ENCODE data around the gene FBXO36.

DNA sequence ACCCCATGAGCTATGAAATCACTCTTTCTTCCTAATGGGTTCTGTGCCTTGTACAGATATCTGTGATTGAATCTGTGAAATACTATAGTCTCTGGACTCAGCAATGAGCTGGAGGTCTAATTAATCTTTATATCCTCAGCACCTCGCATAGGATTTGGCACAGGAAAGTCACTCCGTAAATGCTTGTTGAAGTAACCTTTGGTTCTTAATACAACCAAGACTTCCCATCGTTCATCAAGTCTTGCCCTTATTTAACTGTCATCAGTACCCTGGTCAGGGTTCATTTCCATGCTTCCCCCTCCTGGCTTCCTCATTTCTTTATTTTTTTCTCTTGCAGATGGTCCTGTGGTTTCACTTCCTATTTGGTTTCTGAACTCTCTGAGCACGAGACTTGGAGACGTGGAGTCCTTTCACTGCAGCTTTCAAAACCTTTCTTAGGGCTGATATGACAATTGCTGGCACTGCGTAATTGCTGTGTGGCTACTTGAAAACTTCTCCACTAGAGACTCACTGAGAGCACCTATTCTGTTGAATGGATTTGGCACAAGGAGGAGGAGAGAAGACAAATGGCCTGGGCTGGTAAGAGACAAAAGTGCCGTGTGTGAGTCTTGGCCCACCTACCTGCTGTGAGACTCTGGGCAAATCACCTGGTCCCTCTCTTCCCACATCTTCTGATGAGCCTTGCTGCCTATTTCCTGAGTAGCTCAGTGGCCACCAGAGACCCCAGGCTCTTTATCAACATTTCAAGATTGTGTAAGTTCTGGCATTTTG lies 59.9 kb upstream of the PID1 start:
- RAMPAGE, long total RNA: no peak
- RRBS: no CpG with 5 or more reads among the region's 7 CpGs

GRCh38 chr2:229731917-229732259 lies 17.5 kb upstream of the DNER start:
- RAMPAGE, long total RNA: no peak
- RRBS: no CpG with 5 or more reads among the region's 4 CpGs

GRCh38 chr2:229796514-229796987 lies 82.2 kb upstream of the DNER start:
- RAMPAGE, long total RNA: no peak
- RRBS: no CpG with 5 or more reads among the region's 3 CpGs

GRCh38 chr2:229820703-229821276 lies 101.0 kb downstream of the TRIP12 start:
- RAMPAGE, long total RNA: no peak
- RRBS: no CpG with 5 or more reads among the region's 5 CpGs

DNA sequence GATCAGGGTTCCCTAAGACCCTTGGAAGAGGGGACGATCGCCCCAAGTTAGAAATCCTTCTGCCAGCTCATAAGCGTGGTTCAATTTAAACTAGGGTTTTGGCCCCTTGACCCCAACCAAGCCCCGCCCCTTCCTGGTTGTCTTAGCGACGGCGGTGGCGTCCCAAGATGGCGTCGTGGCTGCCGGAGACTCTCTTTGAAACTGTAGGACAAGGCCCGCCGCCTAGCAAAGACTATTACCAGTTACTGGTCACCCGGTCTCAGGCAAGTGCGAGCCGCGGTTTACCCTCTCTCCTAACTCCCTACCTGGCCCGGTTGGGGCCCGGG lies at the start of gene FBXO36:
FBXO36 (plus strand) TSS at position 157 of the 326 bp plus-strand sequence.
- RAMPAGE, long total RNA: start-site peak on the plus strand centred at position 155 of the sequence, 26 bp wide, 50 and 109 reads in 2 replicates
- RRBS: 2% methylated on average over 8 of the region's 19 CpGs

GRCh38 chr2:230227342-230227654 lies 1.8 kb downstream of the SP140 start:
- RAMPAGE, long total RNA: no peak
- RRBS: no CpG with 5 or more reads among the region's 3 CpGs

DNA sequence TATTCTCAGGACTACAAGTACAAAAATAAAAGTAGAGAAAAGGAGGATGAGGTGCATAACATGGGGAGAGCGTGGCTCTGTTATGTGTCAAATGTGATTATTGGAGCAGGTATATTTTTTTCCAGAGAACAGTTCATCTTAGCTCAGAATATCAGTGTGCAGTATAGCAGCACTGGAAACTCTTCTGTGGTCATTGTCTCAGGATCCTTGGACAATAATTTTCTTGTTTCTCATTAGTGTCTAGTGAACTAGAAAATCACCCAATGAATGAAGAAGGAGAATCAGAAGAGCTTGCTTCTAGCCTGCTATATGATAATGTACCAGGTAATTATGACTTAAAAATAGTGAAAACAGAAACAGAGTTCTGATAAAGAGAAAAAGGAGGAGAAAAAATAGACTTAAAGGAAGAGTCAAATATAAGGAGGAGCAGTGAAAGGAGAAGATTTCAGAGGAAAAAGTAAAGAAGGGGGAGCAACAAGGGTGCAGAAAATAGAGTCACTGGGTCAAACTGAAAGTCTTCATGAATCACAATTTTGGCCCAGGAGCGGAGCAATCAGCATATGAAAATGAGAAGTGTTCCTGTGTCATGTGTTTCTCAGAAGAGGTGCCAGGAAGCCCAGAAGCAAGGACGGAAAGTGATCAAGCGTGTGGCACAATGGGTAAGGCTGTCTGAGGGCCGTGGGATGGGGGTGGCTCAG lies 43.9 kb downstream of the SP140 start:
- RAMPAGE, long total RNA: no peak
- RRBS: no CpG with 5 or more reads among the region's 5 CpGs

- RAMPAGE, long total RNA: no peak
- RRBS: no CpG with 5 or more reads among the region's 1 CpG
These were observed 53.9 kb downstream of the SP100 start for GRCh38 chr2:230469972-230470285.

DNA sequence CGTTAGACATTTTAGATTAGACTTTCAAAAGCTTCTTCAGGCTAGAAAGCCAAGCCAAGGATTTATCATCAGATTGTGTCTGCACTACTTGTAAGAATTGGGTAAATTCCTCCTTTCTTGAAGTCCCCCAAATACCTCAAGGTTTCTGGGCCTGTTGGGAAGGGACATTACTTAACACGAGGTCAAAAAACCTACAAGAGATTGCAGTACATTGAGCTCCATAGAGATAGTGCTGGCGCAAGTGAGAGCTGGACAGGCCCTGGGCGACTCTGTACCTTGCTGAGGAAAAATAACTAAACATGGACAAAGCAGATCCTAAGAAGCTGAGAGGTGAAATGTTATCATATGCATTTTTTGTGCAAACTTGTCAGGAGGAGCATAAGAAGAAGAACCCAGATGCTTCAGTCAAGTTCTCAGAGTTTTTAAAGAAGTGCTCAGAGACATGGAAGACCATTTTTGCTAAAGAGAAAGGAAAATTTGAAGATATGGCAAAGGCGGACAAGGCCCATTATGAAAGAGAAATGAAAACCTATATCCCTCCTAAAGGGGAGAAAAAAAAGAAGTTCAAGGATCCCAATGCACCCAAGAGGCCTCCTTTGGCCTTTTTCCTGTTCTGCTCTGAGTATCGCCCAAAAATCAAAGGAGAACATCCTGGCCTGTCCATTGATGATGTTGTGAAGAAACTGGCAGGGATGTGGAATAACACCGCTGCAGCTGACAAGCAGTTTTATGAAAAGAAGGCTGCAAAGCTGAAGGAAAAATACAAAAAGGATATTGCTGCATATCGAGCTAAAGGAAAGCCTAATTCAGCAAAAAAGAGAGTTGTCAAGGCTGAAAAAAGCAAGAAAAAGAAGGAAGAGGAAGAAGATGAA lies 99.0 kb downstream of the SP100 start:
- RAMPAGE, long total RNA: no peak
- RRBS: no CpG with 5 or more reads among the region's 8 CpGs

- RAMPAGE, long total RNA: no peak
- RRBS: no CpG with 5 or more reads among the region's 8 CpGs
These were observed 101.4 kb upstream of the CAB39 start for GRCh38 chr2:230611184-230611655.

DNA sequence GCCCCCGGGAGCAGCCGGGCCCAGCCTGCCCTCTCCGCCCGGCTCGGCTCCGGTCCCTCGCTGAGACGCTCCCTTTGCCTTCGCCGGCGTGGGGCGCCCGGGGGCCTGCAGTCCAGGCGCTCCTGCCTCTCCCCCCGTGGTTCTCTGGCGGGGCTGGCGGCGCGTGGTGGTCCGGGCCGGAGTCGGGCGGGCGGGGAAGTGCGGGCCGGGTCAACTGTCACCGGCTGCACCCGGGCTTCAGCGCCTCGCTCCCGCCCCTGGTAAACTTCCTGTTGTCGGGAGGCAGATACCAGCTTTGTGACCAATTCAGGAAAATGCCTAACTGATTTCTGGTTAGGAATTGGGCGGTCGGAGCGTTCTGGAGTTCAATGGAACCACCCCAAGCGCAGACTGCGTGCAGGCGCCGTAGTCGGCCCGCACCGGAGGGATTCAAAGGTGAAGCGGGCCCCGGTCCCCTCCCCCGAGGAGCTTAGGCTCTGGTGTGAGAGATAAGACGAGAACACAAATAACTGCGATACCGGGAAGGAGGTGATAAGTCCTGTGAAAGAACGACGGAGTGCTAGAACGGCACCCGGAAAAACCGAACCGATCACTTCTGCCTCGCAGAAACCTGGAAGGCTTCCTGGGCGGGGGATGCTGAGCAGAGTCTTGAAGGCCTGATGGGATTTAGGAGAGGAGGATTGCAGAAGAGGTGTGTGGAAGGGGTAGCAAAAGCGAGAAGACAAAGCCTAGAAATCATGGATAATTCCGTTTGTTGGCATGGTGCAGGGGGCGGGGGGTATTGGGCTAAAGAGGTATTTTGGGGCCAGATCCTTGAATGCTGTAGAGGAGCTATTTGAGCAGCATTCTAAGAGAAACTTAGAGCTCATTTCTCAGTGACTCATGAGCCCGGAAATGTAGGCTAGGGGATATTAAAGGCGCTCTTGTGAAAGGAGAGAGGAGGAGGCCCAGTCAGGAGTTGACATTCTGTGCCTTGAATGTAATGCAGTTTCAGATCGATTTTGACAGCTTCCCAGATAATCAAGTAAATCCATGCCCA lies 1.0 kb downstream of the CAB39 start:
- RAMPAGE, long total RNA: no peak
- RRBS: under 1% methylated on average over 12 of the region's 62 CpGs

DNA sequence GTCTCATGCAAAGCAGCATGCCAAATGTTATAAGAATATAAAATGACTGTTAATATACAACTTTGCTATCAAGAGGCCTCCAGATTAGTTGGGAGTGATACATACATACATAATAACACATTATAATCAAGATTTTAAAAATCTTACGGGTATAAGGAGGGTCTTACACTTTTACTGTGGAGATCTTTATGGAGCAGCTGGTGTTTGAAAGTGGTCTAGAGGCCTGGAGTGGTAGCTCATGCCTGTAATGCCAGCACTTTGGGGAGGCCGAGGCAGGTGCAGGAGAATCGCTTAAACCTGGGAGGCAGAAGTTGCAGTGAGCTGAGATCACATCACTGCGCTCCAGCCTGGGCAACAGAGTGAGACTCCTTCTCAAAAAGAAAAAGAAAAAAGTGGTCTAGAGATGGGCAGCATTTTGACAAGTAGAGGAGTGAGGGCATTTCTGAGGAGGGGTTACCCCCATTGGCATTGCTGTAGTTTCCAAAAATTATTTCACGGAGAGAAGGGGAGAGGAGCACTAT lies 34.3 kb downstream of the CAB39 start:
- RAMPAGE, long total RNA: no peak
- RRBS: no CpG with 5 or more reads among the region's 5 CpGs

DNA sequence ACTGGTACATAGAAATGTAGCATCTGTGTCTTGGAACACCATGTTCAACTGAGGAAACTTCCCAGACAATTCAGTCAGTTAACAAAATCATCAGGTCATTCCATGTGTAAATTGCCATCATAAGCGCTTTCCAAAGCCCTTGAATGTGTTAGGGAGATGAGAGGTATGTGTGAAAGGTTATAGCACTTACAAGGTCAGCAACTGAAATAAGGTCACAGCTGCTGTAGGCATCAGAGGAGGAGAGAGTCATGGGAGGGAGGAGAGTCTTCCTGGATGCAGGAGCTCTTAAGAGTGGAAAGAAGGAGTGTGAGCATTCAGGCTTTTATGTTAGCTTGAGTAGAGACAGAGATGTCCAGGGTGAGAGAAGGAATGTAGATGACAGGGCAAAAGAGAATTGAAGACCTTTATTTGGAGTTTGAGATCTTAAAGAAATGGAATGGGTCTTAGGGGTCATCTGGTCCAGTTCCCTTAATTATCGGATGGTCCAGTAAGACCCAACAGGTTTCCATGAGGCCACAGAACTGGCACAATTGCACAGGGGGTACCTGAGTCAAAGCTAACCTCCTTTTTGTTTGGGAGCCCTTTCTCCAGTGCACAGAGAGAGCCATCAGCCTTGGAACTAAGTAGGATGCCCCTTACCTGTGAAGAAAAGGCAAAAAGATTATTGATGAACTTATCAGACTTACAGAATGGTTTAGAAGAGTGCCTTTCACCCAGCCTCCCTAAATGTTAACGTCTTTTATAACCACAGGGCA lies 67.1 kb downstream of the CAB39 start:
- RAMPAGE, long total RNA: no peak
- RRBS: no CpG with 5 or more reads among the region's 3 CpGs

- RAMPAGE, long total RNA: no peak
- RRBS: no CpG with 5 or more reads among the region's 1 CpG
These were observed 72.2 kb downstream of the CAB39 start for GRCh38 chr2:230784979-230785166.

GRCh38 chr2:230880041-230880361 lies 15.3 kb downstream of the ITM2C start:
- RAMPAGE, long total RNA: no peak
- RRBS: no CpG with 5 or more reads among the region's 9 CpGs

GRCh38 chr2:230886720-230887280 lies 22.1 kb downstream of the ITM2C start:
- RAMPAGE, long total RNA: no peak
- RRBS: no CpG with 5 or more reads among the region's 17 CpGs

- RAMPAGE, long total RNA: no peak
- RRBS: no CpG with 5 or more reads among the region's 8 CpGs
These were observed 31.8 kb upstream of the GPR55 start for GRCh38 chr2:230956756-230957260.

- RAMPAGE, long total RNA: no peak
- RRBS: no CpG with 5 or more reads among the region's 4 CpGs
These were observed 23.7 kb downstream of the ARMC9 start for GRCh38 chr2:231222190-231222495.

DNA sequence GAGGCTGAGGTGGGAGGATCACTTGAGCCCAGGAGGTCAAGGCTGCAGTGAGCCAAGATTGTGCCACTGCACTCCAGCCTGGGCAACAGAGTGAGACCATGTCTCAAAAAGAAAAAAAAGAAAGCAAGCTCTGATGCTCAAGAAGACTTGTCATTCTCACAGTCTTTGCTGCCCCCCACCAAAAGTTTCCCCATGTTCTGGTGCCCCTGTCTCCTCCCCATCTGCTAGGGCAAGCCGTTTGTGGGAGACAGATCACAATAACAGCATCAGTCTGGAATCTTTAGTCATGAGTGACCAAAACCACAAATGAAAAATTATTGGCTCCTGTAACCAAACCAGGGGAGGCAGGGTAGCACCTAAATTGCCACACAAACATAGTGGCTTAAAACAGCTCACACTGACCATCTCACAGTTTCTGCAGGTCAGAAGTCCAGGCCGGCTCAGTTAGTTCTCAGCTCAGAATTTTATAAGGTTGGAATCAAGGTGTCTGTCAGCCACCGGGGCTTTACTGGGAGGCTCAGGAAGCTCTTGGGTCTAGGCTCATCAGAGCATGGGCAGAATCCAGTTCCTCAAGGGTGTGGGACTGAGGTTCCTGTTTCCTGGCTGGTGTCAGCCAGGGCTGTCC lies 9.1 kb upstream of the B3GNT7 start:
- RAMPAGE, long total RNA: no peak
- RRBS: no CpG with 5 or more reads among the region's 3 CpGs

DNA sequence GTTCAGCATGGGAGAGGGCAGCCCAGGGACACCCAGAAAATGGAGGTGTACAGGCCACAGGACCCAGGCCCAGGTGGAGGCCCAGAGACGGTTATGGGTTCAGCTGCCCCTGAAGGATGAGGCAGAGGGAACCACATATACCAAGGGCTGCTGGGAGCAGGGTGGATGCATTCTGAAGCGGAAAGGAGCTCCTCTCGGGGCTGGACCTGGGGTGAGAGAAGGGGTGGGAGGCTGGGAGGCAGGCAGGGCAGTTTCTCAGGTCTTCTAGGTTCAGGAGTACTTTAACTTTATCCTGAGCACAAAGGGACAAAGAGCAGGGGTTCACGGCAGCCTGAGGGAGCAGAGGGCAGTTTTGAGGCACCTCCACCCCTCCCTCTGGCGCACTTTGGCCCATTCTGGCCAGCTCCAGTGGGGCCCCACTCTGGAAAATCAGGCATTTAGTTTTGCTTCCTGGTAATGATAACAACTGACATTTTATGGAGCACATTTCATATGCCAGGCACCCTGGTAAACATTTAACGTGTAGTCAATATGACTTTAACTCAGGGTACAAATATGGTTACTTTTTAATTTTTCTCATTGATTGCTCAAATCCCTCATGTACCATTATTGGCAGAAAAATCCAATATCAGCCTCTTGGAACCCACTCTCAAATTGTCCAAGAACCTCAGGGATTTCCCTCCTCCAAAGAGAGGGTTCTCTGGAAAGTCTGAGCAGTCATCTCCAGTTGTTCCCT lies 14.3 kb downstream of the B3GNT7 start:
- RAMPAGE, long total RNA: no peak
- RRBS: no CpG with 5 or more reads among the region's 6 CpGs

All from kidney epithelial cell (primary cell).